Bronchus fibroblast of lung (primary cell): ENCODE measurements around the genes C1QB and ASAP3.

GRCh38 chr1:22089716-22090391 lies 37.3 kb downstream of the CDC42 start:
- RAMPAGE, long total RNA = no peak

GRCh38 chr1:22350077-22350516 lies 101.6 kb upstream of the ZBTB40 start:
- RAMPAGE, long total RNA = no peak

DNA sequence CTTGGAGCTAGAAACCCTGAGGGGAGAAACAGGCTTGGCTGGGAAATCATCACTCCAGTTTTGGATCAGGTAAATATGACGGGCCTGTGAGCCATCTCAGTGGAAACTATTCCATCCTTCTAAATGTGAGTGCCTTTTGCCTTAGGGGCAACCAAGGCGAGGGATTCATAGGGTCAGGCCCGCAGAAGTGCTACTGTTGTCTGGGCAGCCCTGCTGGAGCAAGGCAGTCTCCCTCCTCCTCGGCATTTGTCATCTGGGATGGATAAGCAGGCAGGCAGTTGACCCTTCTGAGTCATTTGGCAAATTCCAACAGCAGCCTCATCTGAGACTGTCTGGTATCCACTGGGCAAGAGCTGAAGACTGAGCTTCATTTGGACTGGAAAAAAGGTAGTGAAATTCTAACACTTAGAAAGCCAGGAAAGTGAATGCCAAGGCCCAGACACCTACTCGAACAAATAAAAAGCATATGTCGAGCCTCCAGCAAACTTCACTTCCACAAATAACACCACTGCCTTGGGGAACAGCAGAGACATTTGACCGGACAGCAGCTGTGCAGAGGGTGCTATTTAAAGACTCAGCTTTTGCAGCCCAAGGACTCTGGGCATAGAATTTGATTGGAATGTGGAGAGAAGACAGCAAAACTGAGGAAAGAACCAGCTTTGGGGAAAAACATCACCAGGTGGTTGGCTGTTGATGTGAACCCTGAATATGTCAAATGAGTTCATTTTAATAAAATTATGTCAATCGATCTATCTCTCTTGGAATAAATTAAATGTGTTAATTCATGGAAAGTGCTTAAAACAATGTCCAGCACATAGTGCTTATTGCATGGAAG lies 3.9 kb upstream of the ZBTB40 start:
- RAMPAGE, long total RNA = no peak

GRCh38 chr1:22503689-22504424 lies 52.2 kb downstream of the ZBTB40 start:
- RAMPAGE, long total RNA = no peak

GRCh38 chr1:22556143-22556905 lies 7.0 kb upstream of the EPHA8 start:
- RAMPAGE, long total RNA = no peak

- RAMPAGE, long total RNA = no peak
Measured at GRCh38 chr1:22602286-22602690, 34.1 kb upstream of the C1QA start.

DNA sequence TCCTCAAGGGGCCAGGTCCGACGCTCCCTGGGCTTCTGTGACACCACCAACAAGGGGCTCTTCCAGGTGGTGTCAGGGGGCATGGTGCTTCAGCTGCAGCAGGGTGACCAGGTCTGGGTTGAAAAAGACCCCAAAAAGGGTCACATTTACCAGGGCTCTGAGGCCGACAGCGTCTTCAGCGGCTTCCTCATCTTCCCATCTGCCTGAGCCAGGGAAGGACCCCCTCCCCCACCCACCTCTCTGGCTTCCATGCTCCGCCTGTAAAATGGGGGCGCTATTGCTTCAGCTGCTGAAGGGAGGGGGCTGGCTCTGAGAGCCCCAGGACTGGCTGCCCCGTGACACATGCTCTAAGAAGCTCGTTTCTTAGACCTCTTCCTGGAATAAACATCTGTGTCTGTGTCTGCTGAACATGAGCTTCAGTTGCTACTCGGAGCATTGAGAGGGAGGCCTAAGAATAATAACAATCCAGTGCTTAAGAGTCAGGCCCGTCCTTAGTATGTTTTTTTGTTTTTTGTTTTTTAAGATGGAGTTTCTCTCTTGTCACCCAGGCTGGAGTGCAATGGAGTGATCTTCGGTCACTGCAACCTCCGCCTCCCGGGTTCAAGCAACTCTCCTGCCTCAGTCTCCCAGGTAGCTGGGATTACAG lies 2.9 kb downstream of the C1QA start:
- RAMPAGE, long total RNA = no peak

DNA sequence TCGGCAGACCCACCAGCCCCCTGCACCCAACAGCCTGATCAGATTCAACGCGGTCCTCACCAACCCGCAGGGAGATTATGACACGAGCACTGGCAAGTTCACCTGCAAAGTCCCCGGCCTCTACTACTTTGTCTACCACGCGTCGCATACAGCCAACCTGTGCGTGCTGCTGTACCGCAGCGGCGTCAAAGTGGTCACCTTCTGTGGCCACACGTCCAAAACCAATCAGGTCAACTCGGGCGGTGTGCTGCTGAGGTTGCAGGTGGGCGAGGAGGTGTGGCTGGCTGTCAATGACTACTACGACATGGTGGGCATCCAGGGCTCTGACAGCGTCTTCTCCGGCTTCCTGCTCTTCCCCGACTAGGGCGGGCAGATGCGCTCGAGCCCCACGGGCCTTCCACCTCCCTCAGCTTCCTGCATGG lies 4.0 kb downstream of the C1QC start:
- RAMPAGE, long total RNA = no peak

DNA sequence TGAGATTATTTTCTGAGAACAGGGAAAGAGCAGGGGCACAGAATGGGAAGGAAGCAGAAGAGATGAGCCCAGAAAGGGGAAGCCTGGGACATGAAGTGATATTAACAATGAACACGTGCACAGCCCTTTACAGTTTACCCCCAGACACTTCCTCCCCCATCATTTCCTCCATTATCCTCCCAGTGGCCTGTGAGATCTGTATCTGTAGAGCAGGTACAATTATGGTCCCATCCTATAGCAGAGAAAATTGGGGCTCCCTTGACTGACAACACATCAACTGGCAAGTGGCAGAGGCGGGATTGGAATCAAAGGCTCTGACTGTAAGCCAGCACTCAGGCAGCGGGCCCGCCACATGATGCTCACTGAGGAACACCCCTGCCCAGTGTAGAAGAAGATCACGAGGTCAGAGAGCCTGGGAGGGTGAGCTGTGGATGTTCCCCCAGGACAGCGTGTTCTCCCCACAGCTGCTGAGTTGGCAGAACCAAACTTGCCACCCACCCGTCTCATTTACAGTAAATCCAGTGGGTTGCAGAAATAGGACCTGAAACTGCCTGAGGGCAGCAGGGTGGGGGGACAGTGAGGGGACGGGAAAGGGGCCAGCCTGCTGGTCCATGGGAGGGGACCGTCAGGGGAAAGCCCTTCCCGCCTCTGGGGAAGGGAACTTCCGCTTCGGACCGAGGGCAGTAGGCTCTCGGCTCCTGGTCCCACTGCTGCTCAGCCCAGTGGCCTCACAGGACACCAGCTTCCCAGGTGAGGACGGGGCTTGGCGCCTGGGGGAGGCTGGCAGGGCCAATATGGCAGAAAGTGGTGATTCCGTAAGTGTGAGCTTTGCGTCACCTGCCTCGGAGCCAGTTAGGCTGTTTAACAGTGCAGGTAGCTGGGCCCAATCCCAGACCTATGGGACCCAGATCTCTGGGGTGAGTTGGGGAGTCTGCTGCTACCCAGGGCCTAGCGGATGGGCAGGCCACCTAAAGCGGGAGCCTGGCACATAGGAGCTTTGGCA lies at the start of gene C1QB:
Gene C1QB, plus strand, starts transcription at position 683 of the 1,003 bp plus-strand sequence.
- RAMPAGE, long total RNA = no peak

GRCh38 chr1:22660637-22661496 lies 7.8 kb downstream of the C1QB start:
- RAMPAGE, long total RNA = no peak

GRCh38 chr1:22662131-22662626 lies 9.1 kb downstream of the C1QB start:
- RAMPAGE, long total RNA = no peak

DNA sequence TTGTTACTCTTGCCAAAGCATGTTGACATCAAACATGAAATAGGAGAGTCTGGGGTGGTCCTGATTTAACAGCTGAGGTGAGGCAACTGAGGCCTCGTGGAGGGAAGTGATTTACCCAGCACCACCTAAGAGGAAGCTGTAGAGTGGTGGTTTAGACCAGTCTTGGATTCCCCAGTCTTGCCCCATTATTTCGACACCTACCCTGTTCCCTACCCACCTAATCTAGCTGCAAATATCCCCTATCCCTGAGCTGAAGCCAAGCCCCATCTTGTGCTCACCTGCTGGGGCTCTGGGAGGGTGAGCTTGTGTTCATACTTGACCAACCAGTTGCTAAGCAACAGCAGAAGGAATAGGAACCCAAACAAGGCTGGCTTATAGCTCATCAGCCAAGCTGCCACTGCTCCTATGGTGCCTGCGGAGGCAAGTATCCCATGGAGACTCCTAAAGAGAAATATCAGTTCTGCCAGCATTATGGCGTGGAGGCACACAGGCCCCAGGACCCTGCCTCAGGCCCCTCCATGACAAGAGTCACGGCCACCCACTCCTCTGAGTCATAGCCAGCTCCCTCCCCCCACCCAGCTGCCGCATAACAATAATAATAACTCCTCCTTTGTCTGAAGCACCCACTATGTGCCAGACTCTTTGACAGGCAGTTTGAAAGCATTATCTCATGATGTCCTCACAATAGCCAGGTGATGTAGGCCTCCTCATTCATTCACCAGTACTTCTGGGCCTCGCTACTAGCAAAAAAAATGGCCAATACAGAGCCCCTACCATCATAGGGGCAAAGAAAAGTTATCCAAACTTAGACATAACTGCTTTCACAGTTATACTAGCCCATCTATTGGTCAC lies 1.8 kb downstream of the TEX46 start:
- RAMPAGE, long total RNA = no peak

DNA sequence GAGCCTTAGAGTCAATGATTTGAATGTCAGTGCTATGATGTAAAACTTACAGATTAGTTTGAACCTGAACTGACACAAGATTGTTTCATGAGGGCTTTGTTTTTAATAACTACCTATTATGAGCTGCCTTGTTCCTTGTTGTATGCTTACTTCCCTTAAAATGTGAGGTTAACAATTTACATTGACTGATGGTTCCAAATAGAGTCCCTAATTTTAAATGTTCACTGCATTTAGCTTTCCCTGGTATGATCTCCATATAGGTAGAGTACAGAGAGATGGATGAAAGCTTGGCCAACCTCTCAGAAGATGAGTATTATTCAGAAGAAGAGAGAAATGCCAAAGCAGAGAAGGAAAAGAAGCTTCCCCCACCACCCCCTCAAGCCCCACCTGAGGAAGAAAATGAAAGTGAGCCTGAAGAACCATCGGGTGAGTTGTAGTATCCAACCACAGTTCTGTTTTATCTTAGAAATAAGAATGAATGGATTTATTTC lies 11.0 kb downstream of the KDM1A start:
- RAMPAGE, long total RNA = no peak

GRCh38 chr1:23187482-23188125 lies 29.7 kb downstream of the HTR1D start:
- RAMPAGE, long total RNA = no peak

DNA sequence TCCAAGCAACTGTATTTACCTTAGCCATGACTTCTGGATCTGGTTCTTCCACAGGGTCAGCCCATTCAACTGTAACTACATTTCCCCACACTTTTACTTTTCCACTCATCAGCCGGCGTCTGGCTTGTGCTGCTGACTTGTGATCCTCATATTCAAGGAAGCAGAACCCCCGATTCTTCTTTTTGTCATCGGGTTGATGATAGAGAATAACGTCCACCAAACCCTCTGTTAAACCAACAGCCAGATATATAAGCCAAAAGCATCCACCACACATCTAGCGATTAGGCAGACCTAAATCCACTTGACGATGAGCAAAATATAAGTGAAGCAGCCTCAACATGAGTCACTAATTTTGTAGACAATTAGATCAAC lies 25.6 kb downstream of the HNRNPR start:
- RAMPAGE, long total RNA = no peak

GRCh38 chr1:23343005-23344209 lies 677 bp downstream of the HNRNPR start:
- RAMPAGE, long total RNA = no peak

DNA sequence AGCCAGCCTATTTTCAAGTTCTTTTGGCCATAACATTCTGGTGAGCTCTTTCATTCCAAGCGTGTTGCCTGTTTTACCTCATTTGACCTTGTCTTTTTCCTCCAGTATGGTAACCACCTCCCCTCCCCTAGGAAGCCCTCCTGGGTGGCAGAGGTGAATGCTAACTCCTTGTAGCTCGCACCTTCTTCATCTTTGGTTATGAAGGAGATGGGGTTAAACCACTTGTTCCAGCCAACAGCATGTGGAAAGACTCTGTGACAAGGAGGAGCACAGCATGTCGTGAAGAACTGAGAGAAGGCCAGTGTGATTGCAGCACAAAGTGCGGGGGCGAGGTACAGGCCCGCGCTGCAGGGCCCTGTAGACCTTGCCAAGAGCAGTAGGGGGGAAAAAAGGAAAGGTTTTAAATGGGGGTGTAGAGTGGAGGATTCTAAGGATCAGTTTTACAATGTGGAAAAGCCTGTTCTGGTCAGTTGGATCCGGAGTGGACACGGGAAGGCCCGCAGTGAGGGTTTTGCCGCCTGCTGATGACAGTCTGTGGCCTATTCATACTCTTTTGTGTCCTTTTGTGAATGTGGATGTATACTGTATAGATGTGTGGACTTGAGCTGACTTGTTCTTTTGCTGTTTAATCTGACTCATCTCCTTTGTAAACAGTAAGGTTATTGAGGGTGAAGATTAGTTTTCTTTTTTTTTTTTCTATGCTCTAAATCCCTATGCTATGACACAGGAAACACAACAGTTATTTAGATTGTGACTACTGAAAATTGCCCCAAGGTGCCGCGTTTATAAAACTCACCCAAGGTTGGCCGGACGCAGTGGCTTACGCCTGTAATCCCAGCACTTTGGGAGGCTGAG lies 7.5 kb upstream of the ZNF436 start:
- RAMPAGE, long total RNA = no peak

DNA sequence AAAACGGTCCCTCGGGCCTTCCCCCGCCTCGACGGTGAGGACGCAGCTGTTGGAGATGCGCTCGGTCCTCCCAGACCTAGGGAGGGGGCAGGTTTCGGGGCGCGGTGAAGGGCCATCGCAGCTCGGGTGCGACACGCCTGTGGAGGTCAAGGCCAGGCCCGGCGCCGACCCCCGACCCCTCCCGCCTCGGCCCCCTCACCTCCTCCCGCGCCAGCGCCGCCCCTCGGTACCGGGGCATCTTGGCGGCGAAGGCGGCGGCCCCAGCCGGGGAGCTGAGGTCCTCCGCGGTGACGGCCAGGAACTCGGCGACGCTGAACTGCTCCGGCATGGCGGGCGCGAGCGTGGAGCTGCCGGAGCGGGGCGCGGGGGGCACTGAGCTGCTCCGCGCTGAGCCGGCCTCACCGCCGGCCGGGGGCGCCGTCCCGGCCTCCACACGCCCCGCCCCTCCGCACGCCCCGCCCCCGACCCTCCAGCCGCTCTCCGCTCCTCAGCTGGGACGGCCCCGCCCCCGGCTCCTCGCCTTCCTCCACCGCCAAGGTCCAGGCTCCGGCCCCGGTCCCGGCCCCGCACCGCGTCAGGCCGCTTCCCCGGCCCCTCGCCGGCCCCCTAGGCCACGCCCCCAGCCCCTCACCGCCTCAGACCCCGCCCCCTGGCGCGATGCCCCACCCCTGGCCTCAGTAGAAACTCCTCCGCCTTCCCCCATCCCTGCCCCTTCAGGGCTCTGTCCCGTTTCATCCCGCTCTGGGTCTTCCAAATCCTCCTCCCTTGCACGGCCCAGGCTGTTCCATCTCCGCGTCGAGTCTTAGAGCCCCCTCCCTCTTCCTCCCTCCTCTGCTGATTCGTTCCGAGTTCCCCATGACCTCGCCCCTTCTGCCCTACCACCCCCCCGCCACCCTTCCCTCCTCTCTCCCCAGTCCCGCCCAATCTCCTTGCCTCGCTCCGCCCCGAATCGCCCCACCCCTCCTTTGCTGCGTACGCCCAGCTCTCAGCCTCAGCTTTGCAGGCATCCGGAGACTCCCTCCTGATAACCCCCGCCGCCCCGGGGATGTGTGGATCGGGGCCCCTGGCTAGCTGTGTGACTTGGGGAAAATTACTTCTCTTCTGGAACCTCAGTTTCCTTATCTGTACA lies at the start of gene ASAP3:
Gene ASAP3, minus strand, starts transcription at position 374 of the 1,129 bp plus-strand sequence.
- RAMPAGE, long total RNA = no peak

DNA sequence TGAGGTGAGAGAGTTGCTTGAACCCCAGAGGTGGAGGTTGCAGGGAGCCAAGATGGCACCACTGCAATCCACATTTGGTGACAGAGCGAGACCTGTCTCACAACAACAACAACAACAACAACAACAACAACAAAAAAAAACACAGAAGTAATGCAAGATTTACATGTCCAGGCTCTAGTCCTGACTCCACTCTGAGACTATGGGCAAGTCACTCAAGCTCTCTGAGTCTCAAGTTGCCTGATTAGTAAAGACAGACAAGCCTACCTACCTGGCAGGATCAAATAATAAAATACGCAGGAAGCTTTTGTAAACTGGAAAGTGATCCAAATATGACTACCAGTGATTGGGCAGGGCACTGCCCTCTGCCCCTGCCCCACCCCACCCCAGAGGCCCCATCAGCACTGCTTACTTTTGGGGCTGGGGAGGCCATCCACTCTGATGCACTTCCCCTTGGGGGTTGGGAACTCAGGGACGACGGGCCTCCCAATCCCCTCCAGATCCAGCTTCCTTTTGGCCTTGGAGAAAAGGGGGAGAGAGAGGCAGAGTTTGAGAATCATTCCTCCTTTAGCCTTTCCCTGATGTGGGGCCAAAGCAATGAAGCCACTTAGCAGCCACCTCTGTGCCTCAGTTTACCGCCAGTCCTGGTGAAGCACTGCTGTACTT lies 6.9 kb downstream of the E2F2 start:
- RAMPAGE, long total RNA = no peak

DNA sequence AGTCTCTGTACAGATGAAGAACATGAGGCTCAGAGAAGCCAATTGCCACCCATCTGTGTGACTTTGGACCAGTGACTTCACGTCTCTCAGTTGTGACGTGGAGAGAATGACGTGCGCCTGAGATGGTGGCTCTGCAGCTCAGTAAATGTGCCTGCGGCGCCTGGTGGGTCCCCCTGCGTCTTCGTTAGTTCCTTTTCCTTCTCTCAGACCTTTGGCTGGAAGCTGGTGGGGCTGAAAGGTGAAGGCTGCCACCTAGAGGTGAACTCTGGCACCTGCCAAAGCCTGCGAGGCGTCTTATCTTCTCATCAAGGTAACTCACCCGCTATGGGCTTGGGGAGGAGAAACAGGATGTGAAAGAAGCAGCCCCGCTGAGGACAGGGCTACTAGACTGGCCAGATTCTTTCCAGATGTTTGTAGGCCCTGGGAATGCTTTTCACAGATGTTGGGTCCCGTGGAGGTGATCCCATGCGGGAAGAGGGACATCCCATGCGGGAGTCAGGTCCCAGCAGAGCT lies 8.8 kb upstream of the E2F2 start:
- RAMPAGE, long total RNA = no peak